K562 (cell line): ENCODE measurements around the gene POU1F1.

- RAMPAGE, long total RNA = no peak
- RRBS = no CpG with 5 or more reads among the region's 5 CpGs
PRO-cap:
- standard = no peak
- CoPRO, capped RNA only, 2 experiments = no peak in any of the 2 experiments
- CoPRO, capped and uncapped RNA, 2 experiments = no peak in any of the 2 experiments
- CoPRO, uncapped RNA only, 2 experiments = no peak in any of the 2 experiments
CAGE:
- cytosol, long polyA plus RNA = no peak
- long polyA plus RNA = no peak
- nucleolus, long total RNA = no peak
- nucleus, long polyA plus RNA = no peak
Measured at GRCh38 chr3:75342426-75342850, 321.7 kb upstream of the FRG2C start.

DNA sequence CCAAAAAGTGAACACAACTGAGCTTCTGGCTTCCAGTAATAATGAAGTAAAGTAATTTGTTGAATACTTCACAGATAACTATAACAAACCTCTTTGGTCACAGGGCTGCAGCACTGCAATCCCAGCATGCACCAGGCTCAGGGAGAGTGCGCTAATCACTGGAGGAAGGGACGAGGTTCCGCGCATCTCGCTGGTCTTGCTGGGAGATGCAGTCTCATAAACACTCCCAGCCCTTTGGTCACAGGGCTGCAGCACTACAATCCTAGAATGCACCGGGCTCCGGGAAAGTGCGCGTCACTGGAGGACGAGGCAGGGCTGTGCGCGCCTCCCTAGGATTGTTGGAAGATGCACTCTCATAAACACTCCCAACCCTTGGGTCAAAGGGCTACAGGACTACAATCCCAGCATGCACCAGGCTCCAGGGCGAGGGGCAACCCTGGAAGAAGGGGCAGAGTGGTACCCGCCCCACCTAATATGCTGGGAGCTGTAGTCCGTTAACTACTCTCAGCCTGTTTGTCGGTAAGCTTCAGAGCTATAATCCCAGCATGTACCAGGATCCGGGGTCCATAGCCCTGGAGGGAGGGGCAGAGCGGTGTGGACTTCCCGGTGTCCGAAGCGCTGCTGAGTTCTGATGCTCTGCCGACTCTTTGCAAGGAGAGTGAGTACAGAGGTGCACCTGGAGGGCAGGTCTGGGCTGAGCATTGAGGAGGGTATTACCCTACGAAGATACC is 23.0 kb upstream of the FRG2C start:
- RAMPAGE, long total RNA = no peak
- RRBS = no CpG with 5 or more reads among the region's 23 CpGs
PRO-cap:
- standard = bidirectional peak, plus-strand start at position 297 of the sequence, minus-strand start at position 120 of the sequence
- CoPRO, capped RNA only, 2 experiments = no peak in any of the 2 experiments
- CoPRO, capped and uncapped RNA, 2 experiments = no peak in any of the 2 experiments
- CoPRO, uncapped RNA only, 2 experiments = no peak in any of the 2 experiments
CAGE:
- cytosol, long polyA plus RNA = no peak
- long polyA plus RNA = no peak
- nucleolus, long total RNA = no peak
- nucleus, long polyA plus RNA = no peak

DNA sequence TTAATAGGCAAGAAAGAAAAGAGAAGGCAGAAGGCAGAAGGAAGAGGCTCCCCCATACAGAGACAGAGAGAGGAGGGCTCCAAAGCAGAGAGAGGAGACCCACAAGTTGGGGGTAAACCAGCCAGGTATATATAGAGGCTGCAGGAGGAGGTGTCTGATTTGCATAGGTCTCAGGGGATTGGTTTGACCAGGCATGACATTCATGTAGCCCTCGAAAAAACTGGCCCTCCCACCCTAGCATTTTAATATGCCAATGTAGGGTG is 1028.2 kb downstream of the ROBO2 start:
- RAMPAGE, long total RNA = no peak
- RRBS = no CpG with 5 or more reads among the region's 1 CpG
PRO-cap:
- standard = no peak
- CoPRO, capped RNA only, 2 experiments = no peak in any of the 2 experiments
- CoPRO, capped and uncapped RNA, 2 experiments = no peak in any of the 2 experiments
- CoPRO, uncapped RNA only, 2 experiments = no peak in any of the 2 experiments
CAGE:
- cytosol, long polyA plus RNA = no peak
- long polyA plus RNA = no peak
- nucleolus, long total RNA = no peak
- nucleus, long polyA plus RNA = no peak

GRCh38 chr3:78921503-78921924 is 846.3 kb downstream of the ROBO1 start:
- RAMPAGE, long total RNA = no peak
- RRBS = no CpG with 5 or more reads among the region's 7 CpGs
PRO-cap:
- standard = no peak
- CoPRO, capped RNA only, 2 experiments = no peak in any of the 2 experiments
- CoPRO, capped and uncapped RNA, 2 experiments = no peak in any of the 2 experiments
- CoPRO, uncapped RNA only, 2 experiments = no peak in any of the 2 experiments
CAGE:
- cytosol, long polyA plus RNA = no peak
- long polyA plus RNA = no peak
- nucleolus, long total RNA = no peak
- nucleus, long polyA plus RNA = no peak

GRCh38 chr3:80627726-80628155 is 859.9 kb upstream of the ROBO1 start:
- RAMPAGE, long total RNA = no peak
- RRBS = no CpG with 5 or more reads among the region's 7 CpGs
PRO-cap:
- standard = unidirectional peak, minus-strand start at chr3:80627996
- CoPRO, capped RNA only, 2 experiments = peak in 2 of 2 experiments; most common minus-strand start chr3:80627996 (in 2)
- CoPRO, capped and uncapped RNA, 2 experiments = peak in 1 of 2 experiments; most common minus-strand start chr3:80627996 (in 1)
- CoPRO, uncapped RNA only, 2 experiments = peak in 1 of 2 experiments; most common minus-strand start chr3:80627996 (in 1)
CAGE:
- cytosol, long polyA plus RNA = no peak
- long polyA plus RNA = no peak
- nucleolus, long total RNA = no peak
- nucleus, long polyA plus RNA = no peak

GRCh38 chr3:80733442-80734239 is 965.8 kb upstream of the ROBO1 start:
- RAMPAGE, long total RNA = no peak
- RRBS = no CpG with 5 or more reads among the region's 5 CpGs
PRO-cap:
- standard = no peak
- CoPRO, capped RNA only, 2 experiments = no peak in any of the 2 experiments
- CoPRO, capped and uncapped RNA, 2 experiments = no peak in any of the 2 experiments
- CoPRO, uncapped RNA only, 2 experiments = no peak in any of the 2 experiments
CAGE:
- cytosol, long polyA plus RNA = no peak
- long polyA plus RNA = no peak
- nucleolus, long total RNA = no peak
- nucleus, long polyA plus RNA = no peak

DNA sequence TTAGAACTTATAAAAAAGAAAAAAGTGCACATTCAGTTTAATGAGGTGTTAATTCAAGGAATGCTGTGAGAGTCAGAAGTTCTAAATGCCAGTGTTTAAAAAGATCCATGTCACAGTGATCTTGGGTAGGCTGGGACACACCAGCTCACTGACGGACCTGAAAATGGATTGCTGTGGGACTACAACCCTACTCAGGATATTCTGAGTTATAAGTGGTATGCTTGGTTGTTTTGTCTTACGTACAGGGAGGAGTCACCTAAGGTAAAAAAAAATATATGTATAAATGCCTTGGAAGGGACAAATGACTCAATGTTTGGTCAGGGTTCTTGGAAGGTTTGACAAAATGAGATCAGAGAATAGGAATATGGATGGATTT is 767.4 kb downstream of the GBE1 start:
- RAMPAGE, long total RNA = no peak
- RRBS = no CpG with 5 or more reads among the region's 2 CpGs
PRO-cap:
- standard = no peak
- CoPRO, capped RNA only, 2 experiments = no peak in any of the 2 experiments
- CoPRO, capped and uncapped RNA, 2 experiments = no peak in any of the 2 experiments
- CoPRO, uncapped RNA only, 2 experiments = no peak in any of the 2 experiments
CAGE:
- cytosol, long polyA plus RNA = no peak
- long polyA plus RNA = no peak
- nucleolus, long total RNA = no peak
- nucleus, long polyA plus RNA = no peak

GRCh38 chr3:81531439-81532063 is 229.9 kb downstream of the GBE1 start:
- RAMPAGE, long total RNA = no peak
- RRBS = no CpG with 5 or more reads among the region's 3 CpGs
PRO-cap:
- standard = no peak
- CoPRO, capped RNA only, 2 experiments = no peak in any of the 2 experiments
- CoPRO, capped and uncapped RNA, 2 experiments = no peak in any of the 2 experiments
- CoPRO, uncapped RNA only, 2 experiments = no peak in any of the 2 experiments
CAGE:
- cytosol, long polyA plus RNA = no peak
- long polyA plus RNA = no peak
- nucleolus, long total RNA = no peak
- nucleus, long polyA plus RNA = no peak

GRCh38 chr3:84805122-84805602 is 153.6 kb upstream of the CADM2 start:
- RAMPAGE, long total RNA = no peak
PRO-cap:
- standard = no peak
- CoPRO, capped RNA only, 2 experiments = no peak in any of the 2 experiments
- CoPRO, capped and uncapped RNA, 2 experiments = no peak in any of the 2 experiments
- CoPRO, uncapped RNA only, 2 experiments = no peak in any of the 2 experiments
CAGE:
- cytosol, long polyA plus RNA = no peak
- long polyA plus RNA = no peak
- nucleolus, long total RNA = no peak
- nucleus, long polyA plus RNA = no peak

- RAMPAGE, long total RNA = no peak
- RRBS = no CpG with 5 or more reads among the region's 4 CpGs
PRO-cap:
- standard = no peak
- CoPRO, capped RNA only, 2 experiments = no peak in any of the 2 experiments
- CoPRO, capped and uncapped RNA, 2 experiments = no peak in any of the 2 experiments
- CoPRO, uncapped RNA only, 2 experiments = no peak in any of the 2 experiments
CAGE:
- cytosol, long polyA plus RNA = no peak
- long polyA plus RNA = no peak
- nucleolus, long total RNA = no peak
- nucleus, long polyA plus RNA = no peak
Measured at GRCh38 chr3:86982696-86983359, 8.1 kb downstream of the VGLL3 start.

DNA sequence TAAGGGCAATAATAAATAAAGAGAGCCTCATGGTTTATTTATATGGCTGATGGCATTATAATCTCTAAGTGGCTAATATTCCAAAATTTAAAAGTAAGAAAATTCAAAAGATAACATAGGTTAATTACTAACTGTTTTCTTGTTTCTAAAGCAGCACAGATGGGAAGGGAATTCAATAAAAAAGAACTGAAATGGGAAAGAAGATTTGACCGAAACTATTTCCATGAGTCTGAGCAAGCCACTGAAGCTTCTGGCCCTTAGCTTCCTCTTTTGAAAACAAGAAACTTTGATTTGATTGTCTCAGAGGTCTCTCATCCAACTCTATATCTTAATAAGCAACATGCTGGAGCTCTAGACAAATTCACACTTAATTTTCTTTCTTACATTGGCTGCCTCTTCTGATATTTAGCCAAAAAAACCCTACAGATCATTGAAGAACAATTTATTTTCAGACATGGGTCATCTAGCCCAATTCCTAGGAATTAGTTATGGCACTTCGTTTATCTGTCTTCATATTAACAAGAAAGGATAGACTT is 6.1 kb downstream of the VGLL3 start:
- RAMPAGE, long total RNA = no peak
- RRBS = no CpG with 5 or more reads among the region's 2 CpGs
PRO-cap:
- standard = no peak
- CoPRO, capped RNA only, 2 experiments = no peak in any of the 2 experiments
- CoPRO, capped and uncapped RNA, 2 experiments = no peak in any of the 2 experiments
- CoPRO, uncapped RNA only, 2 experiments = no peak in any of the 2 experiments
CAGE:
- cytosol, long polyA plus RNA = no peak
- long polyA plus RNA = no peak
- nucleolus, long total RNA = no peak
- nucleus, long polyA plus RNA = no peak

GRCh38 chr3:87276347-87276668 is at the start of gene POU1F1:
POU1F1 (minus strand) TSS chr3:87276584.
- RAMPAGE, long total RNA = no peak
- RRBS = no CpG with 5 or more reads among the region's 7 CpGs
PRO-cap:
- standard = no peak
- CoPRO, capped RNA only, 2 experiments = no peak in any of the 2 experiments
- CoPRO, capped and uncapped RNA, 2 experiments = no peak in any of the 2 experiments
- CoPRO, uncapped RNA only, 2 experiments = no peak in any of the 2 experiments
CAGE:
- cytosol, long polyA plus RNA = no peak
- long polyA plus RNA = no peak
- nucleolus, long total RNA = no peak
- nucleus, long polyA plus RNA = no peak

- RAMPAGE, long total RNA = start-site peak on the minus strand at chr3:87793478-87793509, 13 and 12 reads in 2 replicates
- RRBS = no CpG with 5 or more reads among the region's 33 CpGs
PRO-cap:
- standard = bidirectional peak, plus-strand start at chr3:87793697, minus-strand start at chr3:87793484
- CoPRO, capped RNA only, 2 experiments = peak in 2 of 2 experiments; most common minus-strand start chr3:87793484 (in 2)
- CoPRO, capped and uncapped RNA, 2 experiments = no peak in any of the 2 experiments
- CoPRO, uncapped RNA only, 2 experiments = peak in 1 of 2 experiments; most common plus-strand start chr3:87793470 (in 1); most common minus-strand start chr3:87793469 (in 1)
CAGE:
- cytosol, long polyA plus RNA = no peak
- long polyA plus RNA = start-site peak on the plus strand at chr3:87793071-87793335, 28 and 51 reads in 2 replicates
- nucleolus, long total RNA = no peak
- nucleus, long polyA plus RNA = start-site peak on the plus strand at chr3:87793116-87793367, 24 and 149 reads in 2 replicates
Measured at GRCh38 chr3:87793006-87793614, 604 bp downstream of the HTR1F start.

DNA sequence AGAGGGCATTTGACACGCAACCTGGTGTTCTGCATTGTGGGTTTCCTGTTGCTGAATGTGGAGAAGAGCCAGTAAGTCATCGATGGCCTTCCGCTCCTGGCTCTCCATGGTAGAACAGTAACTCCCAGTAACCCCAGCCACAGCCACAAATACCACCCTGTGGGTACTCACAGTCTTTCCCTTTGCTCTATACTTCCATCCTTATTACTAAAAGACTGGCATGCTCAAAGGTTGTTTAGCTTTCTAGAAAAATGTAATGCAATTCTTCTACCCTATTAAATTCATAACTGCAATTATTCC is 61.4 kb downstream of the CGGBP1 start:
- RAMPAGE, long total RNA = no peak
- RRBS = no CpG with 5 or more reads among the region's 3 CpGs
PRO-cap:
- standard = no peak
- CoPRO, capped RNA only, 2 experiments = no peak in any of the 2 experiments
- CoPRO, capped and uncapped RNA, 2 experiments = no peak in any of the 2 experiments
- CoPRO, uncapped RNA only, 2 experiments = no peak in any of the 2 experiments
CAGE:
- cytosol, long polyA plus RNA = no peak
- long polyA plus RNA = no peak
- nucleolus, long total RNA = no peak
- nucleus, long polyA plus RNA = no peak

GRCh38 chr3:88031724-88032192 is 27.0 kb downstream of the CGGBP1 start:
- RAMPAGE, long total RNA = no peak
- RRBS = no CpG with 5 or more reads among the region's 2 CpGs
PRO-cap:
- standard = unidirectional peak, plus-strand start at chr3:88031971
- CoPRO, capped RNA only, 2 experiments = no peak in any of the 2 experiments
- CoPRO, capped and uncapped RNA, 2 experiments = no peak in any of the 2 experiments
- CoPRO, uncapped RNA only, 2 experiments = no peak in any of the 2 experiments
CAGE:
- cytosol, long polyA plus RNA = no peak
- long polyA plus RNA = no peak
- nucleolus, long total RNA = no peak
- nucleus, long polyA plus RNA = no peak

GRCh38 chr3:88774844-88775044 is 332.7 kb upstream of the EPHA3 start:
- RAMPAGE, long total RNA = no peak
- RRBS = no CpG with 5 or more reads among the region's 1 CpG
PRO-cap:
- standard = no peak
- CoPRO, capped RNA only, 2 experiments = no peak in any of the 2 experiments
- CoPRO, capped and uncapped RNA, 2 experiments = no peak in any of the 2 experiments
- CoPRO, uncapped RNA only, 2 experiments = no peak in any of the 2 experiments
CAGE:
- cytosol, long polyA plus RNA = no peak
- long polyA plus RNA = no peak
- nucleolus, long total RNA = no peak
- nucleus, long polyA plus RNA = no peak

GRCh38 chr3:93873457-93874017 is 100.2 kb downstream of the PROS1 start:
- RAMPAGE, long total RNA = no peak
- RRBS = no CpG with 5 or more reads among the region's 1 CpG
PRO-cap:
- standard = no peak
- CoPRO, capped RNA only, 2 experiments = no peak in any of the 2 experiments
- CoPRO, capped and uncapped RNA, 2 experiments = no peak in any of the 2 experiments
- CoPRO, uncapped RNA only, 2 experiments = no peak in any of the 2 experiments
CAGE:
- cytosol, long polyA plus RNA = no peak
- long polyA plus RNA = no peak
- nucleolus, long total RNA = no peak
- nucleus, long polyA plus RNA = no peak

GRCh38 chr3:93941539-93942365 is 31.9 kb downstream of the PROS1 start:
- RAMPAGE, long total RNA = no peak
- RRBS = no CpG with 5 or more reads among the region's 10 CpGs
PRO-cap:
- standard = no peak
- CoPRO, capped RNA only, 2 experiments = no peak in any of the 2 experiments
- CoPRO, capped and uncapped RNA, 2 experiments = no peak in any of the 2 experiments
- CoPRO, uncapped RNA only, 2 experiments = no peak in any of the 2 experiments
CAGE:
- cytosol, long polyA plus RNA = no peak
- long polyA plus RNA = no peak
- nucleolus, long total RNA = no peak
- nucleus, long polyA plus RNA = no peak

GRCh38 chr3:96617602-96618254 is 196.7 kb upstream of the EPHA6 start:
- RAMPAGE, long total RNA = no peak
- RRBS = no CpG with 5 or more reads among the region's 12 CpGs
PRO-cap:
- standard = no peak
- CoPRO, capped RNA only, 2 experiments = no peak in any of the 2 experiments
- CoPRO, capped and uncapped RNA, 2 experiments = no peak in any of the 2 experiments
- CoPRO, uncapped RNA only, 2 experiments = no peak in any of the 2 experiments
CAGE:
- cytosol, long polyA plus RNA = no peak
- long polyA plus RNA = no peak
- nucleolus, long total RNA = no peak
- nucleus, long polyA plus RNA = no peak

GRCh38 chr3:97439446-97439685 is 325.2 kb upstream of the ARL6 start:
- RAMPAGE, long total RNA = no peak
- RRBS = no CpG with 5 or more reads among the region's 1 CpG
PRO-cap:
- standard = no peak
- CoPRO, capped RNA only, 2 experiments = no peak in any of the 2 experiments
- CoPRO, capped and uncapped RNA, 2 experiments = no peak in any of the 2 experiments
- CoPRO, uncapped RNA only, 2 experiments = no peak in any of the 2 experiments
CAGE:
- cytosol, long polyA plus RNA = no peak
- long polyA plus RNA = no peak
- nucleolus, long total RNA = no peak
- nucleus, long polyA plus RNA = no peak